NCI-H460 (cell line): ENCODE results near the genes ZNF506, ZNF90, ZNF429 and ZNF492.

DNA sequence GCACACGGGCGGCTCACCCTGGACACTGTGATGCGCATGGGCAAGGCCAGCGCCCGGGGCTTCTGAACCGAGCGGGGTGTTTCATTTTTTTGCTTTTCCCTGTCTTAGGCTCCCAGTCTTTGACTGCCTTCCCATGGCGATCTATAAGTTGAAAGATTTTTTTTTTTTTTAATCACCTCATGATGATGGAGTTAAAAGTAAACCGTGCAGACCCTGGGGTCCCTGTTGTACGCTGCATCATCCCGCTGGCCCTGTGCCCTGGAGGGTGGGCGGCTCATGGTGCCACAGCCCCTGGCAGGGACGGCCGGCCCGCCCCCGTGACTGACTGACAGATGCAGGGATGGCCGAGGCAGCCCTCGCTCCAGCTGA, 9.5 kb downstream of the TSSK6 start:
RAMPAGE:
- cytosol, long total RNA = no peak
- long total RNA = no peak
- nucleus, long total RNA = no peak

DNA sequence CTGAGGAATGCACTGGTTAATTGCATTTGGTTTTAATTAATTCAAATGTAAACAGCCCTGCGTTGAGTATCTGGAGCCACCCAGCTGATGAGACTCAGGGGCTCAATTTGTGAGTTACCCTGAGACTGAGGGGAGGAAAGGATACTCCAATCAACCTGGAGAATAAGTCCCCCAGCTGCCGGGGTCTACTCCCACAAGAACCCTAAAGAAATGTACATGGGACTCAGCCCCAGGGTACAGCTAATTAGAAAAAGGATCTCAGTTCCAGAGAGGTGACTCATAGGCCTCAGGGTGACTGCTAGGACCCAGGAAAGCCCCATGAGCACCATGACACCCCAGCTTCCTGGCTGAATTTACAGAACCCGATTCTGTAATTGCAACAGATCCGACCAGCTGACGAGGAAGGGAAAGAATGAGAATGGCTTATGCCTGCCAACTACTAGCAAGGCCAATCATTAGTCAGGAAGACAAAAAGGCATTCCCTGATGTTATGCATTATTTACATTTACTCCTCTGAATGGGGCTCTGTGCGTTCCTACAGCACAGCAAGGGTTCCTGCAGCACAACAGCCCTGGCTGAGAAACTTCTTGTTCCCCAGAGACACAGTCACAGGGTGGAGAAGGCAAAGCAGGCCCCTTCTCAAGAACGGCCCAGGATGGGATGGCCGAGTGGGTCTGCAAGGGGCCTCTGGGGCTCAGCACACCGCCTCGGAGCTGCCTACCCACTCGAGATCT, 27.4 kb downstream of the PBX4 start:
RAMPAGE:
- cytosol, long total RNA = no peak
- long total RNA = no peak
- nucleus, long total RNA = no peak

RAMPAGE:
- cytosol, long total RNA = no peak
- long total RNA = no peak
- nucleus, long total RNA = no peak
Observed at GRCh38 chr19:19605862-19606459, 12.5 kb downstream of the PBX4 start.

DNA sequence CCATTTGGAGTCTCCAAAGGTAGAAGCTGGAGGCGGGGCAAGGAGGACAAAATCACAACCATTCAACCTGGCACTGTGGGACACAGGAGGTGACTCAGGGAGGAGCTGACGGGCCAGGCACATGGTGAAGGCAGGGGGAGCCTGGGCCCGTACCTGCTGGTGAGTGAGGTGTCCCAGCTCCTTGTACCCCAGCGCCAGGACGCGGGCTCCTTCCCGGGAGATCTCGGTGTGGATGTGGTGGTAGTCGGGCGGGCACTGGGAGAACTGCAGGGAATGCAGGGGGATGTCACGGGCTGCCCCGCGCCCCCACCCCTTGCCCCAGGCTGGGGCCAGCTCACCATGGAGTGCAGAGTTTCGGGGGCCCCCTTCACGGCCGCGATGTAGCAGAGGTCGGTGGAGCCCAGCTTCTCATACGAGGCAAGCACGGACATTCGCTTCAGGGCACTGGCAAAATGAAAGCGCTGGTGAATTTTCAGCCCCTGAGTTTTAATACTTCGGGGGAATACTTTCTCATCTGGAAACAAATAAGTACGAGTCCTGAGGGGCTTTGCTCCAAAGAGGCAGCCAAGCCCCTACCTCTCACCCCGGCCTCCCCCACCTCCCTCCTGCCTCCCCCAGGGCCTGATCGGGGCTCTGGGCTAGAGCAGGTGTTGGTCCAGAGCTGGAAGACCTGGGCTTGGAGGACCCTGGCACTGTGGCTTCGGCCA, 9.7 kb downstream of the ATP13A1 start:
RAMPAGE:
- cytosol, long total RNA = no peak
- long total RNA = no peak
- nucleus, long total RNA = no peak

DNA sequence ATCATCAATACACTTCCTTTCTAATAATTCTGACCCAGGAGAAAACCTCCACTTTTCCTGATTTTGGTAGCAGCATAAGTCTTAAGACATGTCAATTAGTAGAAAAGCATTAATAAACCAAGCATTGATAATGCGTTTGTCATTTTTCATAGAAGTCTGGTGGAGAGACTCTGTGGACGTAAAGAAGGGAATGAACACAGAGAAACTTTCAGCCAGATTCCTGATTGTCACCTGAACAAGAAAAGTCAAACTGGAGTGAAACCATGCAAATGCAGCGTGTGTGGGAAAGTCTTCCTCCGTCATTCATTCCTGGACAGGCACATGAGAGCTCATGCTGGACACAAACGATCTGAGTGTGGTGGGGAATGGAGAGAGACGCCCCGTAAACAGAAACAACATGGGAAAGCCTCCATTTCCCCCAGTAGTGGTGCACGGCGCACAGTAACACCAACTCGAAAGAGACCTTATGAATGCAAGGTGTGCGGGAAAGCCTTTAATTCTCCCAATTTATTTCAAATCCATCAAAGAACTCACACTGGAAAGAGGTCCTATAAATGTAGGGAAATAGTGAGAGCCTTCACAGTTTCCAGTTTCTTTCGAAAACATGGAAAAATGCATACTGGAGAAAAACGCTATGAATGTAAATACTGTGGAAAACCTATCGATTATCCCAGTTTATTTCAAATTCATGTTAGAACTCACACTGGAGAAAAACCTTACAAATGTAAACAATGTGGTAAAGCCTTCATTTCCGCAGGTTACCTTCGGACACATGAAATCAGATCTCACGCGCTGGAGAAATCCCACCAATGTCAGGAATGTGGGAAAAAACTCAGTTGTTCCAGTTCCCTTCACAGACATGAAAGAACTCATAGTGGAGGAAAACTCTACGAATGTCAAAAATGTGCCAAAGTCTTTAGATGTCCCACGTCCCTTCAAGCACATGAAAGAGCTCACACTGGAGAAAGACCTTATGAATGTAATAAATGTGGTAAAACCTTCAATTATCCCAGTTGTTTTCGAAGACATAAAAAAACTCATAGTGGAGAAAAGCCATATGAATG, 10.7 kb downstream of the ZNF101 start:
RAMPAGE:
- cytosol, long total RNA = no peak
- long total RNA = no peak
- nucleus, long total RNA = no peak

GRCh38 chr19:19821314-19822100, at the start of gene ZNF506:
ZNF506 (minus strand) TSS chr19:19821750.
RAMPAGE:
- cytosol, long total RNA = no peak
- long total RNA = no peak
- nucleus, long total RNA = no peak

GRCh38 chr19:20077618-20078574, at the start of gene ZNF90:
ZNF90 (plus strand) TSS chr19:20078000.
RAMPAGE:
- cytosol, long total RNA = no peak
- long total RNA = no peak
- nucleus, long total RNA = no peak

DNA sequence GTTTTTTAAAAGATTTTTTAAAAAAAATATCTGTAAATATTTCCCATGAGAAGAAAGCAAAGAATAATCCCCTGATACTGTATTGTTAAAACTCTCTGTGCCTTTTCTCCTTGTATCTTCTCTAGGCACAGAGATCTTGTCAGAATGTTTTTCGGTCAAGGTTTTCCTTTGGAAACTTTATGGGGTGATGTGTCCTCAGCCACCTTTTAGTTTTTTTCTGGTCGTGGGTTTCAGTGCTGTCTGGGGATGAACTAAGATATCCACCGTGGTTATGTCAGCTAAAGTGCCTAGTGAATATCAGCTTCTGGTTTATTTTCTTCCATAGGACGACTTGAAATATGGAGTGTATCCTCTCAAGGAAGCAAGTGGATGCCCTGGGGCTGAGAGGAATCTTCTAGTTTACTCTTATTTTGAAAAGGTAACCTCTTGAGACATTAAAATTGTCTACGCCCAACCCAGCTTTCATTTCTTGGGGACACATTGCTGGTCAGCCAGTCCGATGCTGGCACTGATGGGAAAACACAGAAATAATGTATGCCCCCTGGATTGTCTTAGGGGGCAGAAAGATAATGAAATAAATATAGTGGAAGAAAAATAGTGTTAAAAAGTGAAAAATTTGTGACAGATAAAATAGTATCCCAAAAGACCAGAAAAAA, 1.5 kb downstream of the ZNF431 start:
RAMPAGE:
- cytosol, long total RNA = no peak
- long total RNA = no peak
- nucleus, long total RNA = no peak

RAMPAGE:
- cytosol, long total RNA = no peak
- long total RNA = start-site peak on the plus strand at chr19:21505590-21505611, 13 and 25 reads in 2 replicates
- nucleus, long total RNA = start-site peak on the plus strand at chr19:21505590-21505637, 43 and 5 reads in 2 replicates
Observed at GRCh38 chr19:21505056-21506354, at the start of gene ZNF429. ZNF429 (plus strand) TSS chr19:21505602.

RAMPAGE:
- cytosol, long total RNA = no peak
- long total RNA = no peak
- nucleus, long total RNA = no peak
Observed at GRCh38 chr19:21506355-21506713, 932 bp downstream of the ZNF429 start.

DNA sequence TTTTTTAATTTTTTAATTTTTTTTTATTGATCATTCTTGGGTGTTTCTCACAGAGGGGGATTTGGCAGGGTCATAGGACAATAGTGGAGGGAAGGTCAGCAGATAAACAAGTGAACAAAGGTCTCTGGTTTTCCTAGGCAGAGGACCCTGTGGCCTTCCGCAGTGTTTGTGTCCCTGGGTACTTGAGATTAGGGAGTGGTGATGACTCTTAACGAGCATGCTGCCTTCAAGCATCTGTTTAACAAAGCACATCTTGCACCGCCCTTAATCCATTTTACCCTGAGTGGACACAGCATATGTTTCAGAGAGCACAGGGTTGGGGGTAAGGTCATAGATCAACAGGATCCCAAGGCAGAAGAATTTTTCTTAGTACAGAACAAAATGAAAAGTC, 5.2 kb downstream of the ZNF429 start:
RAMPAGE:
- cytosol, long total RNA = no peak
- long total RNA = no peak
- nucleus, long total RNA = no peak

DNA sequence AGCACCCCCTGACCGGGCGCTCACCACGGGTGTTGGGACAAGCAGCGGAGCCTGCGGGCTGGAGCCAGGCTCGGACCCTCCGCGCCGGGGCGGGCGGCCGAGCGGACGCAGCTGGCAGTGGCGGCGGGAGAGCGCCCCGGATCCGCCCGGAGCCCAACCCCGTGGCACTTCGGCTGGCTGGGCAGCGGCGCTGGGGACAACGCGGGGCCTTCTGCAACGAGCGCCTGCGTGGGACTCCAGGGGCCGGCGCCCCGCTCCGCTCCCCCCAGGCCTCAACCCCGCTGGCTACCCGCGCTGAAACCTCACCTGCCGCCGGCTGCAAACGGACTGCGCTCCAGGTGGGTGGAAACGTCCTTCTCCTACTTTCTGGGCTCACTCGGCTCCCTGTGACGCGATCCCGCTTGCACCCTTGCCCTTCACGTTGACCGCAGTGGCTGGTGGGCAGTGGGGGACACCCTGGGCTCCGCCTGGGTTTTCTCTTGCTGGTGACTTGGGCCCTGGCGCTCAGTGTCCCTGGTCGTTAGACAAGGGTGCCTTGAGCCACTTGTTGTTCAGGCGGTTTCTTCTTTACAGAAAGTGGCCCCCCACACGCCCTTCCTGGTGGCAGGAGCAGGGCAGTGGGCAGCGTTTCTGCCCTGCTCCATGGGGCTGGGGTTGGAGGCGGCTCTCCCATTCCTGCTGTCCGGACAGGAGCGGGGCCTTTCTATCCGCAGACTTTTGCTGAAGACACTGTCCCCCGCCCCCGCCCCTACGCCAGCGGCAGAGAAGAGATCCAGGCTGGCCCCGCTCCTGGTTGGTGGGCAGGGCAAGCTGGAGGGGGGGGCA, 81.4 kb downstream of the ZNF429 start:
RAMPAGE:
- cytosol, long total RNA = no peak
- long total RNA = no peak
- nucleus, long total RNA = no peak

RAMPAGE:
- cytosol, long total RNA = no peak
- long total RNA = no peak
- nucleus, long total RNA = no peak
Observed at GRCh38 chr19:21590956-21591283, 85.5 kb downstream of the ZNF429 start.

DNA sequence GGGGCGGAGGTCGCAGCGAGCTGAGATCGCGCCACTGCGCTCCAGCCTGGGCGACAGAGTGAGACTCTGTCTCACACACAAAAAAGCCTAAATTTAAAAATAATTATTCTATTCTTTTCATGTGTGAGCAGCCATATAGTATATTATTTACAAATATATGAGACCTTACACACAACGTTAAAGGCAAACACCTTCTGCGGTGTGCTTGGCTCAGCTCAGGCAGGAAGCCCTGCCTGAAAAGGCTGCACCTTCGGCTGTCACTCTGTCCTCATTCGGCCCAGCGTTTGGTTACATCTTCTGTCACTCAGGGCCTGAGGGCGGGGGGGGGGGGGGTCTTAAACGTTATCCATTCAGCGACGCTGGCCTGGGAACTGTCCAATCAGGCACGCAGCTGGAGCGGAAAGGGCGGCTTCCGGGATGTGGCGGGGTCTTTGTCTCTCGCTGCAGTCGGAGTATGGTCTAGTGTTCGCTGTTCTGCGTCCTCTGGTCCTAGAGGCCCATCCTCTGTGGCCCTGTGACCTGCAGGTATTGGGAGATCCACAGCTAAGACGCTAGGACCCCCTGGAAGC, at the start of gene ZNF492:
ZNF492 (plus strand) TSS at position 428 of the 569 bp plus-strand sequence.
RAMPAGE:
- cytosol, long total RNA = no peak
- long total RNA = no peak
- nucleus, long total RNA = no peak

GRCh38 chr19:23322774-23323955, 72.1 kb downstream of the ZNF91 start:
RAMPAGE:
- cytosol, long total RNA = no peak
- long total RNA = no peak
- nucleus, long total RNA = no peak

RAMPAGE:
- cytosol, long total RNA = no peak
- long total RNA = no peak
- nucleus, long total RNA = no peak
Observed at GRCh38 chr19:23393104-23393606, 2.1 kb downstream of the ZNF91 start.

RAMPAGE:
- cytosol, long total RNA = no peak
- long total RNA = no peak
- nucleus, long total RNA = no peak
Observed at GRCh38 chr19:28606529-28607663, 606.1 kb downstream of the UQCRFS1 start.

DNA sequence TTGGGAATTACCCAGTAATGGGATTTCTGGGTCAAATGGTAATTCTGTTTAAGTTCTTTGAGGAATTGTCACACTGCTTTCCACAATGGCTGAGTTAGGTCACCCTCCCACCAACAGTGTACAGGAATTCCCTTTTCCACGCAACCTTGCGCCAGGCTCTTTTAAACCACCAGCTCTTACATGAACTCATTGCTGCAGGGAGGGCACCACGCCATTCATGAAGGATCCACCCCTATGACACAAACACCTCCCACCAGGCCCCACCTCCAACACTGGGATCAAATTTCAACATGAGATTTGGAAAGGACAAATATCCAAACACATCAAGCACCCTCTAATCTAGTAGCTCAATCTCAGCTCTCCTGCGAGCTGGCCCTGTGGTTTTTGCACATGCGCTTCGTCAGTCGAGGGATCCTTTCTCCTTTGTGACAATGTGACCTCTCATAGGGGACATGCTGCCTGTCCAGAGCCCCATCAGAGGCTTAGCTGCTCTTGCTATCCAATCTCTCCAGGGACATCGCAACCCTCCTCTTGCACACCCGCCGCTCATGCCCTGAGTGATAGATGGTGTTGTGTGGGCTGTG, 328.1 kb downstream of the UQCRFS1 start:
RAMPAGE:
- cytosol, long total RNA = no peak
- long total RNA = no peak
- nucleus, long total RNA = no peak

DNA sequence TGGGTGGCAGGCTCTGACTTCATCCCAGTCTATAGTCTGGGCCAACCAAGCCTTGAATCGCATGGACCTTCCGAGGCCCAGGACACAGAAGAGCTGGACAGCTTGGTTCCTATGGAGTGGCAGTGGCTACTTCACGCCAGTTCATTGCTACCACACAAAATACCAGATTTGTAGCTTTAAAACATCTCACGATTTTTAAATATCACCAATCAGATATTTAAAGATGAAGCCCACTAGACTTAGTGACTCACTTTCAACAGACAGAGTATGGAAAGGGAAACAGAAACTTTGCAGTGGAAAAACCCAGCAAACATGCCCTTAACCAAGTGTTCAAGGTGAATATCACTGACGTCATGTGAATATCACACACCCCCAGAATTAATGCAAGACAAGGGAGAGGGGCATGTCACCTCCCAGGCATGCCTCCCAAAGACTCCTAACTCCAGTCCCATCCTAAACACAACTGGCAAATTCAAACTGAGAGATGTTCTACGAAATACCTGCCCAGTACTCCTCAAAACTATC, 10.2 kb downstream of the C19orf12 start:
RAMPAGE:
- cytosol, long total RNA = no peak
- long total RNA = no peak
- nucleus, long total RNA = no peak

GRCh38 chr19:30010906-30011419, 68.9 kb downstream of the URI1 start:
RAMPAGE:
- cytosol, long total RNA = no peak
- long total RNA = no peak
- nucleus, long total RNA = no peak